Peritoneum (tissue), 1 donor: ENCODE data around the genes RMND5A, TEX37 and MAL.

GRCh38 chr2:86194670-86195303, 475 bp downstream of the IMMT start:
- PRO-cap = no peak

DNA sequence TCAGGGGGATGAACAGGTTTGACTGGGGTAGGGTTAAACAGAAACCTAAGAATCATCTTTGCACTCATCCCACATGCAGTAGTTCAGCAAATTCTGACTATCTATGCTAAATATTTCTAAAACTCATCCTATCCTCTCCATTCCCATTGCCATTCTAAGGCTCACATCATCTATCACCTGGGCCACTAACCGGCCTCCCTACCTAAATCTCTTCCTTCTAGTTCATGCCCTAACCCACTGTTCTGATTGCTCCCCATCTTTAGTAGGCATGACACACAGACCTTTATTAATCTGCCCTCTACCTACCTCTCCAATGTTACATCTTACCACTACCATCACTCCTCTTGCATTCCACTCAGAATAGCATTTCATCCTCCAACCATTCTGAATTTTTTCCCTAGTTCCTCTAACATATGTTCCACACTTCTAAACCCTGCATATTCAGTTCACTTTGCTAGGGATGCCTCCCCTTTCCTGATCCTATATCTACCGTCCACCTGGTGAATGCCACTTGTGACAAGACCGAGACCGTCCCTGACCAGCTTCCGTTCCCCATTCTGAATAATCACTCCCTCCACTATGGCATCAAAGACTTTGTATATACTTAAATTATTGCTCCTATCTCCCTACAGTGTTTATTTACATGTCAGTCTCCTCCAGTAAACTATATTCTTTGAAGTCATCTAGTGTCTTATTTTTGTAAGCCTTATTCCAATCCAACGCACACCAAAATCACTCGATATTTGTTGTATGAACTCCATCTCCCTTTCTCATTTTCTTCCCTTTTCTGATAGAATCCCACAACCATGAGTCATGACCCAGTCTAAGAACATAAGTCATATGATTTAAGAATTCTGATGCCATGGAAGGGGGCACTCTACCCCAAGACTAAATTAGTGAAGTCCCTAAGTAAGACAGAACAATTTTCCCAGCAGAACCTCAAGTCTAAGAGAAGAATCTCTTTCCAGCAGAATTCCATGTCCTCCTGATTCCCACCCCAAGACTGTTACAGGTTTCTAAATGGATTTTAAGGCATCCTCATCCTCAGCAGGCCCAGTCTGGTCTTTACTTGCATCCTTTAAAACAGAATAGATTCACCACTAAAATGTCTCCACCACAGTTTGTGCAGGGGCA, 5.7 kb downstream of the CHMP3 start:
- PRO-cap = no peak

DNA sequence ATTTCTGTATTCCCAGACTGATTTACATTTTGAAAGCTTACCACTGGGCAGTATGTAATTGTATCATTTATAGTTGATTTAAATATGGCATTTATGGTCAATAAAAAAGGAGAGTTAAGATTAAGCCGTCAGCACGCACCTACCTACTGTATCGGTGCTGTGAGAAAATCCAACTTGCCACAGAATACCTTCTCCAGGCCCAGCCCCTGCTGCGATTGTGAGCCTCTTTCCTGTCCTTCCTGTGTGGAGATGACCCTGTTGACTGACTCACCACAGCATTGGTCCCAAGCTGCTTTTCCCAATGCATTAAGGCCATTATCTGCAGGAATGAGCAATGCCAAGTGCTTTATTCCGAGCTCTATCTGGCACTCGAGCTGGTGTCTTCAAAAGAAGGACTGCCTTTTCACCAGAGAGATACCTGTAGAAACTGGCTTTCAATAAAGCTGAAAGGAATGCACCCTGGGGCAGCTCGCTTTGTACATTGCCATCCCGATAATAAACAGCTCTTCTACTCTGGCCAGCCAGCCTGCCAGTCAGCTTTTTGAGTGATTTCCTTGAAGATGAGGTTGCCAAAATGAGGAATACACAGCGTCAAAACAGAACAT, 8.2 kb upstream of the RNF103 start:
- PRO-cap = no peak

DNA sequence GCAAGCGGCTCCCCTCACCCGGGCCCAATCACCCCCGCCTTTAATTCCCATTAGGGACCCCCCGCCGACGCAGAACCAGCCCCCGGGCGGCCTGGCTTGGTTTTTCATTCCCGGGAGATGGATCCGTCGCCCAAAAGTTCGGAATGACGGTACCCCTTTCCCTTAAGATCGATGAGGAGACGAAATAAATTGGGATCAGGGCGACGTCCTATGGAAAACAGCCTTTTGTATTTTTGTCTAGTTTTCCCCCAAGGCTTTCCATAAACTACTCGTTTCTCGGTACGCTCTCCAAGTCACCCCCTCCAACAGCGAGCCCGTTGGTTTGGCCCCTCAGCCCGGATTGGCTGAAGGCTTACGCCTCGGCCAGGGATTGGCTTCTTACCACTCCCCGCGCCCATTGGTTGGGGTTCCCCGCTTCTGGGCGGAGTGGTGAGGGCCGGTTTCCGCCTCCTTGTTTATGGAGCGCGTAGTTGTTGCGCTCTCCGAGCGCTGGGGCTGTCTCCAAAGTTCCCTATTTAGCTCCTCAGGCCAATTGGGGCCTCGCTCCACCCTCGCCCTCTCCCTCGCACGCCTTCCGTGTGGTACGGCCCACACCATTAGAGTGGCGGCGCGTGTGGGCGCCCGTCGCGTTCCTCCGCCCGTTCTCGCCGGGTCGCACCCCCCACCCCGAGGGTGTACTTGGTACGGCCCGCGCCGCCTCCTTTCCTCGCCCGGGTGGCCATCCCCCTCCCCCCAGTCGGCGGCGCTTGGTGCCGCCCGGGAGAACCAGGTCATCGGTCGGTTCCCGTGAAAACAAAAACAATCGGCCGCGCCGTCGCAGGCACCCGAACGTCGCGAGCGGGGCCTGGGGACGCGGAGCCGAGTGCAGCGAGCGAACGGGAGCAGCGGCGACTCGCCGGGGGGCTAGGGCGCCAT, at the start of gene RMND5A:
RMND5A (plus strand) TSS at position 727 of the 915 bp plus-strand sequence.
- PRO-cap = unidirectional peak, plus-strand start at position 735 of the sequence

- PRO-cap = no peak
These were observed 53.5 kb upstream of the PLGLB1 start for GRCh38 chr2:87074968-87075748.

DNA sequence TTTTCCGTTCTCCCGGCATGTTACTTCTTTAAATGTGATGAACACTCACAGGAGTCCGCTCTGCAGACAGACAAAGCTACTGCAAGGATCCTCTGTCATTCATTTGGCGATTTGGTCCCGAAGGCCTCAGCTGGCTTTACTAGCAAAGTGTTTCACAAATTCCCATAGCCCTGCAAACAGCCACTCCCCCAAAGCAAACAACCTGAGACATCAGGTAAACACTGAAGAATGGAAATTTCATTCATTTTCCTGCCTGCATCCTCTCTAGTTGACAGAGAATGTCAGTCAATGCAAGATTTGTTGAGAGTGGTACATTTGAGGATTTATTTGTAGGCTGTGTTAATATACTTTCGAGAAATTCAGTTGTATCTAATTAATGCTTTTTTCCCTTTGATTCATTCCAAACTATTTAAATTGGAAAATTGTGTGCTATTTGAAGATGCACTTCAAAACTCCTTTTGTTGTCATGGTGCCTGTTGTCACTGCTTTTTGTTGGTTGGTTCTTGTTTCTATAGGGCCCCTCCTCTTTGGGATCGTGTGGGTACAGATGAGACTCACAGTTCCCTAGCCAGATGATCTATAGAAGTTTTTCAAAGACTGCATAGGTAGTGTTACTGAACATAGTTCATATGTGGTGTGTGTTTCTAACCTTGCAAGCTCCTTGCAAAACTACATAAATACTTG, 215.8 kb upstream of the PLGLB2 start:
- PRO-cap = no peak

GRCh38 chr2:87750272-87751053, 2.6 kb downstream of the PLGLB2 start:
- PRO-cap = no peak

DNA sequence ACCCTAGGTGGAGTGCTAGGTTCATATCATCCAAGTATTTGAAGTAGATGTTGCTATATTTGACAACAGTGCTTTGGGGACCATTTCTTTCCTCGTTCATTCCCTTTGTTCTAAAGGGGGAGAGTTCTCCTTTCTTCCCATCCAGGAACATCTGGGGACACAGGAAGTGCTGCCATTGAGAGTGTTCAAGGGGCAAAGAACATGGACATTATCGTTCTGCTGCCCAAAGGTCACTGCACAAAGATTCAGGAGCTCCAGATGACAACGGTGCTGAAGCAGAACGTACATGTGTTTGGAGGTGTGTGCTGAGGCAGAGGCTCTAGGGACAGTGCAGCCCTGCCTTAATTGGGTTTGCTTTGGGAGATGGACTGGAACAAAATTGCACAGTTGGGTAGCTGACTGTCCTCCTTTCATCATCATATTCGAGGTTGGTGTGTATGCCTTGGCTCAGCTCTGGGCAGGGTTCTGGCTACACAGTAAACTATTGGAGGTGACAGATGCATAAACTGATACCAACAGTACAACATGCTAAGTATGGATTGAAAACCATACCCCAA, 5.0 kb downstream of the THNSL2 start:
- PRO-cap = no peak

GRCh38 chr2:88179358-88179656, 9.2 kb downstream of the THNSL2 start:
- PRO-cap = no peak

- PRO-cap = no peak
These were observed at the start of gene TEX37 for GRCh38 chr2:88524455-88524819. Gene TEX37 (plus strand): TSS chr2:88524649.

DNA sequence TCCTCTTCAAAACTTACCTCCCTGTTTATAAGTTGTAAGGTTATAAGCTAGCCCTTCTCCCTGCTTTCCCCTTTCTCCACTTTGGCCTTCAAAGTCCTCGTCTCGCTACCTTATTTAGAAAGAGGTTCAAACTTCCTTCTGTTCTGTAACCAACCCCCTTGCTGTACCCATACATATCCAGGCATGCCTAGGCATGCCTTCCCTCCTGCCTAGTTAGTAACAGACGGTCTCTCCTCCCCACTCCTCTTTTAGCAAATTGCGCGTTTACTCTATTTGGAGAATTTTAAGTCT, 13.8 kb downstream of the TEX37 start:
- PRO-cap = no peak

GRCh38 chr2:88627662-88628614, 674 bp upstream of the EIF2AK3 start:
- PRO-cap = unidirectional peak, plus-strand start at chr2:88627931

GRCh38 chr2:88737309-88737683, 45.8 kb downstream of the RPIA start:
- PRO-cap = no peak

DNA sequence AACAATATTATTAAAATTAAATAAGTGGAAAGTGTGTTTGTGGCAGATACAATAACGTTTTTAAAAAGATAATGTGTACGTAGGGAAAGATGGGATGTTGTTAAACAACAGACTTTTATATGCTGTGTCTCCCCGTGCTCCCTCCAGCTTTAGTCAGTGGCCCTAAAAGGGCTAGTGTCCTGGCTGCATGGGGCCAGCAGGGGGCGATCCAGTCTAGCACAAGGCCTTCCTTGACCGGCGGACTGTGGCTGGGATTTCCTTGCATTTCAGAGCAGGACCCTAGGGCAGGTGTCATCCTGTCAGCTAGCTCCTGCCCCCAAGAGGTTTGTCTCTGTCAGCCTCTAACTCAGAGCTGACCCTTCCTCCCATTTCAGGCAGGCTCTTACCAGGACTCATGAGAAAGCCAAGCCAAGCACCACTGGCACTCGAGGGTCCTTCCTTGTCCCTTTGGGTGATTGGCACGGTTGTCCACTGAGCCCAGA, 140.2 kb downstream of the RPIA start:
- PRO-cap = no peak

DNA sequence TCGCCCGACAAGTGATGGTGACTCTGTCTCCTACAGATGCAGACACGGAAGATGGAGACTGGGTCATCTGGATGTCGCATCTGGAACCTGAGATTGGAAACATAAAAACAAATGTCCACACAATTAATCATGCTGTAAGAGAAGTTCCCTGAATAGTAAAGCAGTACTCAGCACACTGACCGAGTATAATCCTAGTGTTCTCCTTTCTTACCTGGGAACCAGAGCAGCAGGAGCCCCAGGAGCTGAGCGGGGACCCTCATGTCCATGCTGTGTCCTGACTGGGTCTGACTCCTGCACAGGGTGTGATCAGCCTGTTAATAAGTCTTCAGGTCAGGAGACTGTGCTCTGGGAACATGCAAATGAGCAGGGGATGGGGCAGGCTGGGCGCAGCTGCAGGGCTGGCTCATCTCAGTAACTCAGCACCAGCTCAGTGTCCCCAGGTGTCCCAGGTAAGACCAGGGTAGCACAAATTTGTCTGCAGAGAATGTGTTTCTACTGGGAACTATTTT, 349.0 kb downstream of the RPIA start:
- PRO-cap = no peak

GRCh38 chr2:94622390-94622899, 35.3 kb downstream of the AQP7B start:
- PRO-cap = no peak

DNA sequence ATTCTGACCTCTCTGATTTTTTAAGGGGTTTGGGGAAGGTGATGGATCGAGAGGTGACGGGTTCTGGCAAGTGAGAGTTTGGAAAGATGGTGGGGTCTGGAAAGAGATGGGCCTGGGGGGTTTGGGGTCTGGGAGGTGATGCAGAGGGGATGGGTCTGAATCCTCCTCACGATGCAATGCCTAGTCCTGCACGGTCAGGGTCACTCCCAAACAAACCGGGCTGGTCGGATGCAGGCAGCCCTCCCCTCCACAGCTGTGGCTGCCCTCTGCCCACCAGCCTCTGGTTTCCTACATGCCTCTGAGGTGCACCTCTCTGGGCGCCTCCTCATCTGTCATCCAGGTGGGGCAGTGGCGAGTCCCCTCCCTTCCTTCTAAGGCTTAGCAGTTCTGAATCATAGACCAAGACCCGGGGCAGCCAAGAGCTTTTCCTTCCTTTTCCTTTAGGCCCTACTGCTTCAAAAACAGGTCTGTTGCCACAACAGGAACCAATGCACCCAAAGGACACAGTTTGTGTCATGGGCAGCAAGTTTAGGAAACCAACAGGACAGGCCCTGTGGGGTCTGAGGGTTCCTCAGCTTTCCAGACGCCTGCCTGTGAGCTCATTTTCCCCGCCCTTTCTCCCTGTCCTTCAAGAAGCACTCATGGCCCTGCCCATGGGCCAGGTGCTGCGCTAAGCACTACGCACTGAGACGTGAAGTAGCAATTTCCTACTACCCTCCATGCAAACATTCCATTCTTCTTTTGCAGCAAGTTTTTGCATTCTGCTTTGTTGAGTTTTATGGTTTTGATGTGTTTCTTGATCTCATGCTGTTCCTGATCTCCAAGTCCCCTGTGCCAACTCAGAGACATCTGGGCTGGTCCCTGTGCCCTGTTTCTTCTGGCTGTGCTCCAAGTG, 6.5 kb upstream of the MAL start:
- PRO-cap = no peak

GRCh38 chr2:95025486-95025884, at the start of gene MAL:
Gene MAL (plus strand): TSS chr2:95025708.
- PRO-cap = no peak

DNA sequence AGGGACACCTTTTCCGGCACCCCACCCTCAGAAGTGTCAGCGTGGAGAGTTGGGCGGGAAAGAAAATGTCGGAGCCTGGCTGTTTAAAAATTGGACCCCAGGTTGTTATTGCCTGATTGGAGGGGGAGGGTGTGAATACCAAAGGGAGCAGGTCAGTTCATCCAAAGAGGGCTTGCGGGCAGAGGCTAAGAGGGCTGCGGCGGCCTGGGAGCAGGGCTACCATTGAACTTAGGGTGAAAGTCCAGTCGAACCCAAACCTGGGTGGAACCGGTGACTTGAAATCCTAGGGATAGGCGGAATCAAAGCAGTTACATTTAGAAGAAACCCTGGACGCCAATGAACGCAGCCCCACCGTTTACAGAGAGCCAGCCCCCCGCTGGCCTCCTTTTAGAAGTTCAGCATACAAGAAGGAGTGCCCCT, 1.3 kb downstream of the MAL start:
- PRO-cap = no peak

DNA sequence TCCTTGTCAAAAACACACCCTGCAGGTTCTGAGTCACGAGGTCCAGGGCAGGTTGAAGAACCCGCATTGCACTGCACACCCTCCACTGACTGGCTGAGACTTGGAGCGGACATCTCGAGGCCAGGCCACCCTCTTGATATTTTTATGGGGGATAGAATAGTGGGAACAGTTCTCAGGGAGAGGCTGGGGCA, 5.8 kb downstream of the MAL start:
- PRO-cap = no peak